ENCODE results near the genes PDE6G and HGS.

DNA sequence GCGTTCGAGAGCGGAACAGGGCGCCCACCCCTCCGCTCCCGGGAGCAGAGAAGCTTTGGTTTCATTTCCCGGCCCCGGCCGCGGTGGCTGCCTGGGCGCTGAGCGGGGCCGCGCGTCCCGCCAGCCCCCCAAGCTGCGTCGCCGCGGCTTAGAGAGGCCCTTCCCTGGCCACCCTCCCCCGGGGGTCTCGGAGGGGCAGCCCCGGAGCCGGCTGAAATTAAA lies 4.6 kb downstream of the BAHCC1 start:
- RRBS: 1% methylated on average over 6 of the region's 24 CpGs

- RRBS: no CpG with 5 or more reads among the region's 32 CpGs
These were observed 17.4 kb downstream of the BAHCC1 start for GRCh38 chr17:81412581-81413233.

- RRBS: no CpG with 5 or more reads among the region's 46 CpGs
These were observed 33.7 kb downstream of the BAHCC1 start for GRCh38 chr17:81428635-81429592.

DNA sequence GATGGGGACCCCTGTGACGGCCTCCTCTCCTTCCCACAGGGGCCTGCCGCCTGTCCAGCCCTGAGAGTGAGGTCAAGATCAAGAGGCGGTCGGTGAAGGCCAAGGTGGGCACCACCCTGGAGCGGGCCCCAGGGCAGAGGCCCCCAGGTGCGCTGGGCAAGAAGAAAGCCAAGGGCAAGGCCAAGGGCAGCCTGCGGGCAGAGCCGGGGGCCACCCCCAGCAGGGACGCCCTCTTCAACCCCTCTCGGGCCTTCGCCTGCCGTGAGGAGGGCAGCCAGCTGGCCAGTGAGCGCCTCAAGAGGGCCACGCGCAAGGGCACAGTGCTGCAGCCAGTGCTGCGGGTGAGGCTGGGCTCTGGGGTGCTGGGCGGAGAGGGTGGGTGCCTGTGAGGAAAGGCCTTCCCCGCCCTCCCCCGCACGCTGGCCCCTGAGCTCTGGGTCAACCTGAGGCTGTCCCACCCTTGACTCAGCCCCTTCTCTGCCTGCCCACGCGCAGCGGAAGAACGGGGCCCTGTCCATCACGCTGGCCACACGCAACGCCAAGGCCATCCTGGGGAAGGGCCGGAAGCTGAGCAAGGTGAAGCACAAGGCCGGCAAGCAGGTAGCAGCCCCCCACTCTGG lies 54.4 kb downstream of the ACTG1 start:
- RRBS: no CpG with 5 or more reads among the region's 29 CpGs

DNA sequence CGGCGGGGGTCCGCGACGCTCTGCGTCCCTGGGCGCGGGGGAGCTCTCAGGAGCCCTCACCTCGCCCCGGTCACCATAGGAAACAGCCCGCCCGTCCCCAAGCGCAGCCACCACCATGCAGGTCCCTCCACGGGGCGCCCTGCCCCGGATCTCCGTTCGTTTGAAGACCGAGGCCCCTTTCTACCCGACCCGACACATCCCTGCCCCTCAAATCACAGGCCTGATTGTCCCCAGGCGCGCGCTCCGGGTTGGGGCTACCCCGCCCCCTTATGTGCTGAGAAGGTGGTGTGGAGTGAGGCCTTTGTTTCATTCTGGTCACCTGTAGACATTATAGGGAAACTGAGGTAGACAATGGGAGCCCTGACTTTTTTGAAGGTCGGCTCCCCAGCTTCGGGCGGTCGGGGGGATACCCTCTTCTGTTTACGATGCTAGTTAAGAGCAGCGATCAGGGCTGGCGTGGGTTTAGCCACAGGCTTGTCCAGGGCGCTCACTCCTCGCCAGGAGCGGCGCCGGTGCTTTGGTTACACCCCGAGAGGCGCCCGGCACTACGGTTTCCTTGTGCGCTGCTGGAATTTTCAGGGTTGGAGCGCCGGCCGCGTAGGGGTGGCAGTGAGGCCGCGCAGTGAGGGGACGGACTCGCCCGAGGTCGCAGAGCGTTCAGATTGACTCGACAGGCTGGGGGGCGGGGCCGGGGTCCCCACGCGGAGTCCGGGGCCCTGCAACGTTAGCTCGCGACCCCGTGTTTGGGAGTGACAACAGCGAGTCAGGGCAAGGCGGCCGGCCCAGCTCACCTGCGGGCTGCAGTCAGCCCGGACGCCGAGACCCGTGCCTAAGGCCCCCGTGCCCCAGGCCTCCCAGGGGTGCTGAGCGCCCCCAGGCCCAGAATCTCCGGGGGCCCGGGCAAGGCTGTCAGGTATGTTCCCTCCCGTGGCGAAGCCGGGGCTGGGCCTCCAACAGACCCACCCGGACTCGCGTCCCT lies 998 bp upstream of the ACTG1 start:
- RRBS: 3% methylated on average over 46 of the region's 82 CpGs

DNA sequence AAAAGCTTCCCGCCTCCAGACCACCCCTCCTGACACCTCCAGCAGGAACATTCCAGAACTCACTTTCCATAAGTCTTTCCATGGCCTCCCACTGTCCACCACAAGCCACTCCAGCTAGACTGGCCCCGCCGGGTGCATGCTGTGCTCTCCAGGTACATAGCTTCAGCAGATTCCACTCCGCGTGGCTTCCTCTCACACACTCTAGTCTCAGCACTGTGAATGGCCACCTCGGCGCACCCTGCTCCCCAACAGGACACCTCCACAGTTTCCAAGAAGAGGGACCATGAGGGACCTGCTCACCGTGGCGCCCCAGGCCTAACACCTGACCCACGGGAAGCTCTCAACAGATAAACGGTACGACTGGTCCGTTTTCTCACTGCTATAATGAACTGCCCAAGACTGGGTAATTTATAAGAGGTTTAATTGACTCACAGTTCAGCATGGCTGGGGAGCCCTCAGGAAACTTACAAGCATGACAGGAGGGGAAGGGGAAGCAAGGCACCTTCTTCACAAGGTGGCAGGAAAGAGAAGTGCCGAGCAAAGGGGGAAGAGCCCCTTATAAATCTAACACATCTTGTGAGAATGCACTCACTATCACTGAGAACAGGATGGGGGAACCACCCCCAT lies 26.1 kb upstream of the FAAP100 start:
- RRBS: no CpG with 5 or more reads among the region's 14 CpGs

DNA sequence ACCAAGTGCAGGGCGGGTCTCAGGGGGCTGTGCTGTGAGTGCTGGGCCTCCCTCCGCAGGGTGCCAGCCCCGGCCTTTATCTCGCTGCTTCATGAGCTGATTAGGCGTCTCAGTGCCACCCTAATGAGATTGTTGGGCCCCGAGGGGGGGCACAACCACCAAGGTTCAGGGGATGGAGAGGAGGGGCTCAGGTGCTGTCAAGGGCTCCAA lies at the start of gene PDE6G:
Gene PDE6G, minus strand, starts transcription at position 52 of the 210 bp plus-strand sequence.
- RRBS: no CpG with 5 or more reads among the region's 6 CpGs

DNA sequence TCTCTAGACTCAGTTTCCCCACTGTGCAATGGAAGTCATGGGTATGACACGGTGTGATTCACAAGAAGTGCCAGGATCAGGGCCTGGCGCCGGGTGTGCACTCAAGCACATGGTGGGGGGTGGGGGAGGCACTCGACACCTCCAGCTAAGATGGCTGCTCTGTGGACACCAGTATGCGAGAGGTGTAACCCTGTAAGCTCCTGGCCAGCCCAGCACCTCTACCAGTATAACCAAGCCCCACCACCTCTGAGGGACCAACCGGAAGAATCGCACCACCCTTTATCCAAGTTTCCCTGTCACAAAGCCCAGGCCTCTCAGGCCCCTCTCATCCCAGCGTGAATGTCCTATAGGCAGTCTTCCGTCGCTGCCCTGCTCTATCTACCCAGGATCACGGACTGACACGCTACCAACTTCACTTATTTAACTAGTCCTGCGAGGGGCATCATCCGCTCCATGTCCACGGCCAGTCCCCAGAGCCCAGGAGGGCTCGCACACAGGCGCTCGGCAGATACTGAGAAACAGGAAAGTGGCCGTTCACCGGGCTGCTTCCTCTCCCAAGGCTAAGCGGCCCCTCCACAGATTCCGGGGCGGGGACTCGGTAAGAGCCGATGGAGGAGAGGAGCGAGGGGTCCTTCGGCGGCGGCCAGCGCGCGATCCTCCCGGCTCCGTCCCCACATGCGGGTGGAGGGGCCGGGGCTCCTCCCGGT lies 513 bp downstream of the OXLD1 start:
- RRBS: under 1% methylated on average over 12 of the region's 37 CpGs

- RRBS: 4% methylated on average over 9 of the region's 60 CpGs
These were observed at the start of gene HGS for GRCh38 chr17:81683895-81684285. TSS of gene HGS (plus strand) at chr17:81684011.

GRCh38 chr17:81701536-81701882 lies 1.7 kb upstream of the MRPL12 start:
- RRBS: 77% methylated on average over 9 of the region's 14 CpGs

DNA sequence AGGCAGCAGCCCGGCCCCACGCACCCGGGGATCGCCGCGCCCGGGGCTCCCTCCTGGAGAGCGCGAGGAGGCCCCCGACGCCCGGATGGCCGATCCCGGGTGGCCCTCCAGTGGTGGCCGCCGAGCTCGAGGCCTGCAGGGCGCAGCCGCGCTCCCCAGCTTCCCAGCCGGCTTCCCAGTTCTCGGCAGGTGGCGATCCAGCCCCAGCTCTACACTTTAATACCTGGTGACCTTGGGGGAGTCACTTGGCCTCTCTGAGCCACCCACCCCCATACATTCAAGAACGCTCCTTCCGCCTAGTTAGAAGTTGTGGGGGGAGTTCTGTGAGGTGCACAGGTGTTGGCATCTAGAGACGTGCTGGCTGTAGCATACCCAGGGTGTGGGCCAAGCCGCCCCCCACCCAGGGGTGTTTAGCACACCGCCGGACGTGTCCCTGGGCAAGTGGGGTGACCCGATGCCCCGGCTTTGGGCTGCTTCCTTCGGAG lies 539 bp downstream of the SLC25A10 start:
- RRBS: 6% methylated on average over 18 of the region's 33 CpGs

DNA sequence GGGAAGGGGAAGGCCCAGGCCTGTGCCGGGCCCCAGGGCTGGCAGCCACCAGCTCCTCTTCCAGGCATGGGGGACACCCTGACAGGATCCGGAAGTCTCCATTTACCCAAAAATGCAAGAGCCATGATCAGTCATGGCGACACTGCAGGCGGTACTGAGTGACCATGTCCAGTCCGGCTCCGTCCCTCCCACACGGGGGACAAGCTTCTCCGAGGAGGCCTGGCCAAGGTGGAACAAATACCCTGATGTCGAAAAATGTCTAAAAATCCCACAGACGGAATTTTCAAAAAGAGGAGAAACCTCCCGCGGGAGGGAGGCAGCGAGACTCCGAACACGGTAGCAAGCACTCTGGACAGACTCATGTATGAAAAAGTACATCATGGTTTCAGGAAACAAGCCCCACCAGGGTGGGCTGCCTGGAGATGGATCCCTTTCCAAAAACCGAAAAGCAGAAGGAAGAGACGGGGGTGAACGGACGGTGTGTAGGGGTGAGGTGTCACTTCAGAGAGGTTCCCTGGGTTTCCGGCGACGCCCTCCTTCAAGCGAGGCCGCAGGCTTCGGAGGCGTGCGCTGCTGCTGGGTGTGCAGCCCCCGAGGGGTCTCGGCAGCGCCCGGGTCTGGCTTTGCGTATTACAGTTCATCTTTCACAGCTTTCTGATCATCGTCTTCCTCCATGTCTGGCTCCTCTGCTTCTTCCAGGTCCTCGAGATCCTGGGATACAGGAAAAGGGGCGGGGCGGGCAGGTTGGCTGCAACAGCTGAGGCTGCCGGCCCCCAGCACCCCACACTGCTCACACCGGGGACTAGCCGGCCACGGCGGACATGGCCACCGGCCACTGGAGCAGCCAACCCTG lies 8.8 kb upstream of the PPP1R27 start:
- RRBS: 93% methylated on average over 13 of the region's 42 CpGs

GRCh38 chr17:81859420-81860263 lies 693 bp downstream of the P4HB start:
- RRBS: 3% methylated on average over 5 of the region's 33 CpGs

- RRBS: 3% methylated on average over 10 of the region's 40 CpGs
These were observed 2.5 kb downstream of the ARHGDIA start for GRCh38 chr17:81868439-81869169.

DNA sequence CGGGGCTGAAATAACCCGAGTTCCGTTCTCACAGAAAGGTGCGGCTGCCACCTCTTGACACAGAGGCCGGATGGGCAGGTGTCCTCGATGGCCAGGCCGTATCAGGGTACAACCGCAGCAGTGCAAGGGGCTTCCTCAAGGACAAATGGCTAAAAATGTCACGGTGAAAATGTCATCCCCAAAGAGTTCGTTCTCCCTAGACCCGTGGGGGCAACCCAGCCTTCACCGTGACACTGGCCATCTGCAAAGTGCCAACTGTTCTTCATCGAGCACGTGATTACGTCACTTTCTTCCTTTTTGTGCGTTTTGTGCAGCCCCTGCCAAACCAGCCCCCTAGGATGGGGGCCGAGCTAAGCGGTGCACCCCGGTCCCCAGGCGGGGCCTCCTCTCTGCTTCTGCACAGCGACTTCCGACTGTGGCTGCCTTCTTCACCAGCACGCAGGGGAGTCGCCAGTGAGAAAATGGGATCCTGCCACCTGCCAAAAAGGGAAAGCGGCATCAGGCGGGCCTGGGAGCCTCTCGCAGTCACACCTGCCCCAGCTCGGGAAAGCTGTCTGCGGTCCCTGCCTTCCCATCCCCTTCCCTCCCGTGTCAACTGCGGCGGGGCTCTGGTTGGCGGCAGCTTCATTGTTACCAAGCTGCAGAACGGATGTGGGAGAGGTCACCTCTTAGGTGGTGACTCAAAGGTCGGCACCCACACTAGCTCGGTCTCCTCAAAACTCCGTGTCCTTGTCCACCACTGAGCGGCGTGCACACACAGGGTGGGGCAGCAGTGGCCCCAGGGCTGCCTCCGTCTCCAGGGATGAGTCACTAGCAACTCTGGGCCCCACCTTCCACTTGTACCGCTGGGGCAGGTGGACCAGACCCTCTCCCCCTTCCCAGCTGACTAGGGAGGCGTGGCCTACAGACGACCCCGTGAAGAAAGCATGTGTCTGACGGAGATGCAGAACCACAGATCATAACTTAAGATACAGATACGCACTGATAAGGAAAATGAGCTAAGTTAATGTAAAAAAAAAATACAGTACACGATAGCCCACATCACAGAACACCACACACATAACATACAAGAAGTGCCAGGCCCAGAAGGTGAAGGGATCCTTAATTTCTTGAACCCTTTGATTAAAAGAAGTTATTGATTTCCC lies 1.3 kb upstream of the PCYT2 start:
- RRBS: 97% methylated on average over 5 of the region's 47 CpGs

- RRBS: no CpG with 5 or more reads among the region's 34 CpGs
These were observed 706 bp upstream of the MAFG start for GRCh38 chr17:81928216-81928665.

DNA sequence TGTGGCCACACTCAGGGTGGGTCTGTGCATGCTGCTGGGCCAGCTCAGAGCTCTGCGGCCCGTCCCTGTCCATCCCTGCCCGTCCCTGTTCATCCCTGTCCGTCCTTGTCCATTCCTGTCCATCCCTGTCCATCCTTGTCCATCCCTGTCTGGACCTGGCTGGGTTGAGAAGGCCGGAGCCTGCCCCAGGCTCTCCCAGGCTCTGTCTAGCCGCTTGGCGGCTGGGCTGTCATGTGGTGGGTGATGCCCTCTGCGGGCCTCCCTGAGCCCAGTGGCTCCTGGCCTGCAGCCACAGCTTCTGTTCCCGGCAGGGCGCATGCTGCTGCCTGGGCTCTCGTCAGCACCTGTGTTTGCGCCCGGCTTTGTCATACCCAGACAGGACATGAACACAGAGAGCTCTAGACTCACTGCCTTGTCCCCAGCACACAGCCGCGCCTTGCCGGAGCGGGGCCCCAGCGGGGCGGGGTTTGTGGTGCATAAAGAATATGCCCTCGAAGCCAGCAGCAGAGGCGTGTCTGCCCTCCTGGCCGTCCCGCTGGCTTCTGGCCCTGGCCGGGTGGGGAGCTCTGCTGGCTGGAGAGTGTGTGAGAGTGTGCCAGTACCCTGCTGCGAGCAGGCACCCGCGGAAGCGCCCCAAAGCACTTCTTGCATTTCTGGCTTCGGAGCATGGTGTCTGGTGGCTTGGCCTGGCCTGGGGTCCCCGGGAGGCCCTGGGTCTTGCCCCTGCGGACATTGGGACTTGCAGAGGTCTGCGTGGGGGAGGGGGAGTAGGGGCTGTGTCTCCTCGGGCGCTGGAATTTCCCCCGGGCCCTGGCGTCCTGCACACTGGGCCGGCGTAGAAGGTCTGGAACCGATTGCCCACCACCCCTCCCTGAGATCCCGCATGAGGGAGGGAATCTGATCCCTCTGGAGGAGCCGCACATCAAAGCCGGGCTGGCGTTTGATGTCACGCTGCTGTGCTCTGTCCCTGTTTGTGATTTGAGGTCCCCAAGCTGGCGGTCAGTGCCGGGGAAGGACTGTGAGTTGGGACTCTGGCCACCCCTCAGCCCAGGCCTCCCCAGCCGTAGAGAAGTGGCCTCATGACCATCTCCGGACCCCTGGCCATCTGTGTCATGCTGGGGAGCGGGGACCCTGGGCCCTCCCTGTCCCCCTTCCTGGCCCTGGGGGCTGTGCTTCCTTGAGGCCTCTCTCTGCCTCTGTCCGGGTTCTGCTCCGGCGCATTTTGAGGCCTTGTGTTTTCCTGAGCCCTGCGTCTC lies 14.5 kb downstream of the ASPSCR1 start:
- RRBS: 32% methylated on average over 18 of the region's 53 CpGs

DNA sequence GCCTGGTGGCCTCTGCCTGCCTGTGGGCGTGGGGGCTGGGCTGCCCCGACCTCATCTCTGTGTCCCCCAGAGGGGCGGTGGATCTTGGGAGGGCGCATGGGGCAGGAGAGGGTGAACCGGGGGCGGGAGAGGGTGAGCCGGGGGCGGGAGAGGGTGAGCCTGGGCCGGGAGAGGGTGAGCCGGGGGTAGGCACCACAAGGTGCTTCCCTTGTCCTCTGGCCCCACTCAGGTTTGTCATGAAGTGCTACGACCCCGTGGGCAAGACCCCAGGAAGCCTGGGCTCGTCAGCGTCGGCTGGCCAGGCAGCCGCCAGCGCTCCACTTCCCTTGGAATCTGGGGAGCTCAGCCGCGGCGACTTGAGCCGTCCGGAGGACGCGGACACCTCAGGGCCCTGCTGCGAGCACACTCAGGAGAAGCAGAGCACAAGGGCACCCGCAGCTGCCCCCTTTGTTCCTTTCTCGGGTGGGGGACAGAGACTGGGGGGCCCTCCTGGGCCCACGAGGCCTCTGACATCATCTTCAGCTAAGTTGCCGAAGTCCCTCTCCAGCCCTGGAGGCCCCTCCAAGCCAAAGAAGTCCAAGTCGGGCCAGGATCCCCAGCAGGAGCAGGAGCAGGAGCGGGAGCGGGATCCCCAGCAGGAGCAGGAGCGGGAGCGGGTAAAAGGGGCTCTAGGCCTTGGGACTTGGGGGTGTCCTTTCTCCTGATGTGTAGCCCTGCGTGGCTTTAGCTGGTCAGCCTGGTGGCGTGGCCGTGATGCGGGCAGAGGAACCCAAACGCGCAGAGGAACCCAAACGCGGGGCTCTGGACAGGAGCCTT lies 19.0 kb downstream of the ASPSCR1 start:
- RRBS: no CpG with 5 or more reads among the region's 42 CpGs

DNA sequence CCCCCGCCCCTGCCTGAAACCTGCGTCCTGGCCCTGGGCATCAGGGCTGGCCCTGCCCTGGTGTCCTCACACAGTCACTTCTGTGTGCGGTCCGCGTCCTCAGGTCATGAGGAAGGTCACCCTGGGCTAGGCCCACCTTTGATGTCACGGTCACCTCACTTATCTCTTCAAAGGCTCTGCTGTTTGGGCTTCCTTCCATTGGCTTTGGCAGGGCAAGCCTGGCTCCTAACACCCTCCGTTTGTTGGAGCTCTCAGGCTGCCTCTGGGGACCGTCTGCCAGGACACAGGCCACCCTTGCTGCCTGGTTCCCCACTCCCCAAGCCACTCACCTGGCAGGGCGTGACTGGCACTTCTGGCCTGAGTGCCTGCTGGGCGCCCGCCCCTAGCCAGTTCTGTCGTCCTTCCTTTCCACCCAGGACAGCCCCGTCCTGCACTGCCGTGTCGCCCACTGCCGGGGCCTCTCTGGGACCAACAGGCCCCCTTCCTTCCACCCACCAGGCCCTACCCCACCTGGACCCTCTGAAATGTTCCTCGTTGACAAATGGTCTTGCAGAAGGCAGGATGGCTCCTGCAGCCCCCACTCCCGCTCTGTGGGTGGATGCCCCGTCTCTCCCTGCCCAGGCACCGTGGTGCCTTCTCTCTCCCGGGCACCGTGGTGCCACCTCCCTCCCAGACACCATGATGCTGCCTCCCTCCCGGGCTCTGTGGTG lies 8.7 kb downstream of the CENPX start:
- RRBS: 94% methylated on average over 3 of the region's 23 CpGs

- RRBS: no CpG with 5 or more reads among the region's 24 CpGs
These were observed 1.9 kb downstream of the LRRC45 start for GRCh38 chr17:82024906-82025539.